Mesenchymal stem cell of adipose (primary cell): ENCODE data around the genes FBXW12, SLC26A6, CELSR3, NDUFAF3, USP4, DAG1 and INKA1.

GRCh38 chr3:48371870-48372337, at the start of gene FBXW12:
TSS of gene FBXW12 (plus strand) at chr3:48372219.
- CAGE, long polyA plus RNA: no peak

DNA sequence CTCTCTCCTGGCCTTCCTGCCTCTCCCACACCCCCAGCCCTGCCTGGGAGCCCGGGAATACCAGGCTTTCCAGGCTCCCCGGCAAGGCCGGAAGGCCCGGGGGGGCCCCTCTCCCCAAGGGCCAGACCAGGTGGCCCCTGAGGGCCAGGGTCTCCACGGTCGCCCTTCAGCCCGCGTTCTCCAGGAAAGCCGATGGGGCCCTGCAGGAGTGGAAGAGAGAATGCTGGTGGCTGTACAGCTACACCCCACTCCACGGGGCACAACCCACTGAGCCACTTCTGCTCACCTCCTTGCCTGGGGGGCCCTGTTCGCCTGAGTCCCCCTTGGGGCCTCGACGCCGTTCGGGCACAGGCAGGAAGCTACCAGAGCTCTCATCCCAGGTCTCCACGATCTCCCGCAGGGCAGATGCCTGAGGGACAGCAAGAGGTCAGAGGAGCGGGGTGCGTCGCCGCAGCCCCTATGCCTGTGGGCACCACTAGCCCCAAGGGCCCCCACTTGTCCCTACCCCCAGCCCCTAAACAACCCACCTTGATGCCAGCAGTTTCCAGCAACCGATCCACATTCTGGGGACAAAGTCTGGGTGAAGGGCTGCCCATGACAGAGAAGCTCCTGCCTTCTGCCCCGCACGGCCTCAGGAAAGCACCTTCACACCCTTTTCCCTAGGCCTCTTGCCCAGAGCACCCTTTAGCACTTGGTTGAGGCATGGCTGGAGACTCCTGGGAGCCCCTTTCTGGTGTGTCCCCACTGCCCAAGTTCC, 11.9 kb upstream of the UCN2 start:
- CAGE, long polyA plus RNA: no peak

- CAGE, long polyA plus RNA: no peak
Observed at GRCh38 chr3:48596333-48596949, 1.3 kb upstream of the COL7A1 start.

DNA sequence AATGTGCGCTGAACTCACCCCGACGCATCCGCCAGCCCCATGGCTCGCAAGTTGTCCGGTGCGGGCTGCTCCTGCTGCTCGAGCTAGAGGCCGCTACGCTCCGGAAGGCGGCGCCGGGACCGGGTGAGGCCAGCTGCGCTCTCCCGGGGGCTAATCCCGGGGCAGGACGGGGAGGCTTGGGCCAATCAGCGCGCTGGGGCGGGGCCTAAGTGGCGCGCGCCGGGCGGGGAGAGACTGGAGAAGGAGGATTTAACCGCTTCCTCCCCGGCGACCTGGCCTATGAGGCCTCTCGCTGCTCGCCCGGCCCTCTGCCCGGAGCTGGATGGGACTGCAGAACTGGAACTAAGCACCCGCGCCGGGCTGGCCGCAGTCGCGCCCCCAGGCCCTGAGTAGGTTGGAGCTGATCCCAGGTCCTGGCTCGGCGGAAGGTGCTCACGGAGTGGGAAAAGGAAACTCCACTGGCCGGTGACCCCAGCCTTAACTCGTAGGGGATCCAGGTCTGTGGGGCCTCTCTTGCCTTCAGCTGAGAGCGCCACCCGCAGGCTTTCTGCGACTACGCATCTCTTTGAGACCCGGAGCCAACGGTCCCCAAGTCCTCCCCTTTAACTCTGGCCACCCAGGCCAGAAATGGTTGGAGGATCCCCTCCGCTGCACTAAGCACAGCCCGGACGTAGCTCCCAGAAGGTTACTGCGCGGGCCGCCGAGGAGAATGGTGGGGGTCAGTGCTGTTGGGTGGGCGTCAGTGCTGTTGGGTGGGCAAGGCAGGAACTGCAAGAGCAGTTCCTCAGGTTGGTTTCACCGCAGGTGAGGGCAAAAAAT, at the start of gene SLC26A6:
TSS of gene SLC26A6 (minus strand) at position 109 of the 819 bp plus-strand sequence.
- CAGE, long polyA plus RNA: no peak

GRCh38 chr3:48651867-48652169, 10.9 kb downstream of the CELSR3 start:
- CAGE, long polyA plus RNA: no peak

DNA sequence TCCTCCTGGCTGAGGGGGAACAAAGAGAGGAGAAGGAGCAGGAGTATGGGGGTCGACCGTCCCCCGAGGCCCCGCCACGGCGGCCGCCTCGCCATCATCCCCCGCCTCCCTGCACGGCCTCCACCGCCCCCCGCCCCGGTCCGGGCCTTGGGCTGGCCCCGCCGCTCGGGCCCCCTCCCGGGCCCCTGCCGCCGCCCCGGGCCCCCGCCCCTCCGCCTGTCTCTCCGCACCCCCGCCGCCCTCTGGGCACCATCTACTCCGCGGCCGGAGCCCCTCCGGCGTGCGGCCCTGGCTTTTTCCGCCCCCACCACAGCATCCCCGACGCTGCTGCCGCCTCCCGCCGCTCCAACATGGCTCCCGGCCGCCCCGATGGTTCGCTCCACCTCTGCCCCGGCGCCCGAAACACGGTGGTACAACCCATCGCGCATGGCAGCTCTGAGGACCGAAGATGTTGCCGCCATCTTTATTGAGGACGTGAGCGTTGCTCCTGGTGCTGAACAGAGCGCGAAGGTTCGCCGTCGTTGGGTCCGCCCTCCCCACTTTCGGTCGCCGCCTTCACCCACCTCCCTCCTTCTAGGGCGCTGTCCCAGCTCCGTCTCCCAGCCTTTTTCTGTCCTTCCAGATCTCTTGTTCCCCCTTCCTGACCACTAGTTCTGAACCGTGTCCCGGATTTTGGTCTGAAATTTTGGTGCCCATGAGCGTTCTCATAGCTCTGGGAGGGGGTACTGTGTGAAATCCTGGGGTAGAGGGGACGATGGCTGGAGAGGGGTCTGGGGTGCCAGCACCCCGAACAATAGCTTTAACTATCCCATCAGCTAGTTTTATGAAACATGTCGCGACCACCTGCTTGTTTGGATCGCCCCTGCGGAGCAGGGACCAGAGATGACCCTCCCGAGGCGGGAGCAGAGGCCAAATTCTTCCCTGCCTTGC, at the start of gene CELSR3:
TSS of gene CELSR3 (minus strand) at position 350 of the 930 bp plus-strand sequence.
- CAGE, long polyA plus RNA: no peak

GRCh38 chr3:48820633-48820884, 27.1 kb downstream of the PRKAR2A start:
- CAGE, long polyA plus RNA: no peak

- CAGE, long polyA plus RNA: no peak
Observed at GRCh38 chr3:48989619-48989994, 434 bp upstream of the P4HTM start.

GRCh38 chr3:49013555-49014806, 4.4 kb downstream of the DALRD3 start:
- CAGE, long polyA plus RNA: no peak

- CAGE, long polyA plus RNA: no peak
Observed at GRCh38 chr3:49021806-49022803, at the start of gene NDUFAF3. TSS of gene NDUFAF3 (plus strand) at chr3:49022121.

DNA sequence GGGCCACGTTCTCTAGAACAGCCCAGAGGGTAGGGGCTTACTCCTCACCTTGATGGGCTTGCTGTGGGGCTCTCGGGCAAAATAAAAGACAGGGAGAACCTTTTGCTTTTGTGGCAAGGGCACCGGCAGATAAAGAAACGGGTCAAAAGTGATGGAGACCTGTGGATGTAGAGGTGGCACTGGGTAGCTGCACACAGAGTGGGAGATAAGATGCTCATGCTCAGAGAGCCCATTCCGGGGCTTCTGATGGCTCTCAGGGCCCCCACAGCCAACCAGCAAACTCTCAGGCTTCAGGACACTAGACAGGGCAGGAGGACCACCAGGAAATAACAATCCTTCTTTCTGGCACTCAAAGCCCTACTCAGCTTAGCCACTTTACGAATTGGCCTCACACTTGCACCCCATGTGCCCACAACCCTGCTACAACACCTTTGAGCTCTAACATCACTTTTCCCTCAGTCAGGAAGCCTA, 6.5 kb downstream of the USP19 start:
- CAGE, long polyA plus RNA: no peak

GRCh38 chr3:49121356-49122135, 923 bp upstream of the USP19 start:
- CAGE, long polyA plus RNA: no peak

GRCh38 chr3:49339840-49340581, at the start of gene USP4:
TSS of gene USP4 (minus strand) at chr3:49340053.
- CAGE, long polyA plus RNA: no peak

GRCh38 chr3:49344926-49345592, 5.2 kb upstream of the USP4 start:
- CAGE, long polyA plus RNA: no peak

DNA sequence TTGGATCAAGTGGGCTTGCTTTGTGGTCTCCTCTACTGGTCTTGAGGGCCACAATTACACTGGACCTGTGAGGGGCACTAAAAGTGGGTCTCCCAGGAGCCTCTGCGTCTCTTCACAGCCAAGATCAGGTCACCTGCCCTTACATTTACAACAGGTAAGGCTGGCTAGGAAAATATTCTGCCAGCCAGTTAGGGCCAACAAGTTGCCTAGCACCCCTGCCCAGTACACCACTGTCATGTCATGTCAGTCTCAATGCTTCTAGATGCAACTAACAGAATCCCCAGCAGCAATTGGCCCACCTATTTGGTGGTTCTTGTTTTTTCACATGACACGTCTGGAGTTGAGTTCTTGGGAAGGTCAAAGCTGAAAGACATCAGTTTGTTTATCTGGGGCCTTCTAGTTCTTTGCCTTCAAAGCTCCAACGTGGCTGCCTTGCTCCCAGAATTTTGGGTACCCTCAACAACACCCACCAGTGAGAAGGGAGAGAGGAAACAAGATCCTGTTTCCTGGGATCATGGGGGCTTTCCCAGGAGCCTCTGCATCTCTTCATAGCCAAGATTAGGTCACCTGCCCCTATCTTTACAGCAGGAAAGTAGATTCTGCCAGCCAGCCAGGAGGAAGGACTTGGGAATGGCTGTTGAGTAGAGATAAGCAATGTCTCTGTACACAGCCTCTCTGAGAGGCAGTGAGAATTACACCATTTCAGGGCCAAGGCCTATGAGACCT, 8.8 kb downstream of the GPX1 start:
- CAGE, long polyA plus RNA: no peak

GRCh38 chr3:49368186-49368696, 10.1 kb upstream of the GPX1 start:
- CAGE, long polyA plus RNA: no peak

DNA sequence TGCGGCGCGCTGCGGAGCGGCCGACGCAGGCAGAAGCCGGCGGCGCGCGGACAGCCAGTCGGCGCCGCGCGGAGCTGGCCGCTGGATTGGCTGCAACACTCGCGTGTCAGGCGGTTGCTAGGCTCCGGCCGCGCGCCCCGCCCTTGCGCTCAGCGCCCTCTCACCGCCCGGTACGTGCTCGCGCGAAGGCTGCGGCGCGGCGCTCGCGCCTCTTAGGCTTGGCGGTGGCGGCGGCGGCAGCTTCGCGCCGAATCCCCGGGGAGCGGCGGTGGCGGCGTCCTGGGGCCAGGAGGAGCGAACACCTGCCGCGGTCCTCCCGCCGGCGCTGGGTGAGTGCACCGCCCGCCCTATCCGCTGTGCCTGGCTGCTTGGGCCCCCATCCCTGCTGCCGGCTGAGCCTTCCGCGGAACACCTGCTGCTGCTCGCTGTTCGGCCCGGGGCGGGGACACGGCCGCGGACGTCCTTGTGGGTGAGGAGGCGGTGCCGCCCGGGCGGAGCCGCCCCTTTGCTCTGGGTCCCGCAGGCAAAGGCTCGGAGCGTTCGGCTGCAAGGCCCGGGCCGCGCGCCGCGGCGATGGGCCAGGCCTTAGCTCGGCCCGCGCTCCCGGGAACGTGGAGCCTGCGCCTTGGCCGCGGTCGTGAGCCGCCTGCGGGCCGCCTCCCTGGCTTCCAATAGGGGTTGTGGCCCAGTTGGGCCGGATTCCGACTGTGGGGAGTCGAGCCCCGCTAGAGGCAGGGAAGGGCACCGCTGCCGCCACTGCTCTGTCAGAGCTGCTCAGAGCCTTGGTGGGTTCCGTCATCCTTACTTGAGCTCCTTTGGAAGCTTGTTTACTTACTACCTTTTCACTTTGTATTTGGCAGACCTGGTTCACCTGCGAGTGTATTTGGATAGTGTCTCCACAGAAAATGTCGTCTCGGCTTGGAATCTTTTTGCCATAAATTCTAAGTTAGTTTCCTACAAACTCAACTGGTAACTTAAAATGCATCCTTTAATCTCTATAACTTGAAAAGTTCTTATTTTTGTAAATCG, at the start of gene DAG1:
TSS of gene DAG1 (plus strand) at position 163 of the 1,029 bp plus-strand sequence.
- CAGE, long polyA plus RNA: no peak

DNA sequence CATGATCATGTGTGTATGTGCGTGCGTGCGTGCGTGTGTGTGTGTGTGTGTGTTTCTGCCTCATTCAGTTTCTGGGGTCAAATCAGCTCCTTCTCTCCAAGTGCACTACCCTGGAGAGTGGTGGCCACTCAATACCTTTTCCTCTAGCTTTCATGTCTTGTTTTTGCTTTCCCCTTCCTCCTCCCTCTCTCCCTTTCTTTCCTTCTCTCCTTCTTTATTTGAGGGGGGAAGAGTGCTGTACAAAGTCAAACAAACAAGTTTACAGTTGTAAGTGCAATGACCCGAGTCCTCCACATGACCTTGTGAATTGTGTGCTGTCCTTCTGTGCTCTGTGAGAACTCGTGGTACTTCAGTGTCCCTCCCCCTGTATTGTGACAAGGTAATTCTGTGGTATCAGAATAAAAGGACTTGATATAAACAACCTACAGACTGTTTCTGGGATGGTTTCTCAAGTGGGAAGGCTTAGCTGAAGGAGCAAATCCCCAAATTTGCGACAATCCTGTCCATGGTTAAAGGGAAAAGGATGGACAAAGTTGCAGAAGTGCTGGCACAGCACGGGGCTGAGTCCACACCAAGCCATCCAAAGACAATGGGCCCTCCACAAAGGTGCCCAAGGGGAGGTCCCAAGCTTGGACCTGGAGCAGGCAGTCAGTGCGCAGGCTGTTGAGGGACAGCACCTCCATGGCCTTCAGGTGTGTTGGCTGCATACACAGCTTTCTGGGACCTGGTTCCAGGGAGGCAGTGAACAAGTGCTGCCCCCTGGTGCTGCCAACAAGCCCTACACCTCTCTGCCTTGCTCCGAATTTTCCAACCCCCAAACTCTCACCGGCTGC, 2.8 kb upstream of the APEH start:
- CAGE, long polyA plus RNA: no peak

- CAGE, long polyA plus RNA: no peak
Observed at GRCh38 chr3:49802942-49803878, at the start of gene INKA1. TSS of gene INKA1 (plus strand) at chr3:49803261.

GRCh38 chr3:49805868-49806676, 3.0 kb downstream of the INKA1 start:
- CAGE, long polyA plus RNA: no peak